RPMI7951 (cell line): ENCODE measurements around the gene AHNAK2.

DNA sequence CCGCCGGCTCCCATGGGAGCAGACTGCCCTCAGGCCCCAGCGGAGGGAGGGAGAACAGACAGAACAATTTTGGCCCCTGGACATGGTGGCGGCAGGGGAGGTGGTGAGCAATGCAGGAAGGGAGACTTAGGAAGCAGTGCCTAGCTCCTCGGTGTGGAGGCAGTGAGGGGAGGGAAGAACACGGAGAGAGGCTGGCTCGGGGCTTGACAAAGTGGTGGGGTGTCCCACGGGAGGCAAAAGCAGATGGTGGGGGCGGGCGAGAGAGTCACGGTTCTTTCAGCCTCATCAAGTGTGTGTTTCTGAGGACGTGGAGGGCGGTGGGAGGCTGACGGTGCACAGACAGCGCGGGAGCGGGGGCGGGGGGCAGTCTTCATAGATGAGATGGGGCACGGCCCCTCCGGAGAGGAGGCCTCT is 33.1 kb upstream of the INF2 start:
- RAMPAGE, long total RNA = no peak

DNA sequence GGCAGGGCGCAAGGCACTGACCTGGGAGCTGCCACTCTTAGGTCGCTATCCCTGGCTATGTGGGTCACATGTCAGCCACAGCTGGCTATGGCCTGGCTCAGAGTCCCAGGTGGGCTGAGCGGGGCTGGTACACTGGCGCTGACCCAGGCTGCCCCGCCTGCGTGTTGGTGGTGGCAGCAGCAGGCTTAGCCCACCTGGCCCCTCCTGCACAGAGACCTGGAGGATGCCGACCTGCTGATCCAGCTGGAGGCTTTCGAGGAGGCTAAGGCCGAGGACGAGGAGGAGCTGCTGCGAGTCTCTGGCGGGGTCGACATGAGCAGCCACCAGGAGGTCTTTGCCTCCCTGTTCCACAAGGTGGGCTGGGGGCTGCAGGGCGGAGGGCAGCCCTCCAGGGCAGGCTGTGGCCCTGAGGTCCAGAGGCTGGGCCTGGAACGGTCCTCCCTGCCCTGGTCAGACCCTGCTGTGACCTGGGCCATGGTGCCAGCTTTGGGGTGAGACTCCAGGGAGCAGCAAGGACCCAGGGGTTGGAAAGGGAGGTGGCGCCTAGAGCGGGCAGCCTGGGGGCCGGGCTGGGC is 16.5 kb downstream of the INF2 start:
- RAMPAGE, long total RNA = no peak

DNA sequence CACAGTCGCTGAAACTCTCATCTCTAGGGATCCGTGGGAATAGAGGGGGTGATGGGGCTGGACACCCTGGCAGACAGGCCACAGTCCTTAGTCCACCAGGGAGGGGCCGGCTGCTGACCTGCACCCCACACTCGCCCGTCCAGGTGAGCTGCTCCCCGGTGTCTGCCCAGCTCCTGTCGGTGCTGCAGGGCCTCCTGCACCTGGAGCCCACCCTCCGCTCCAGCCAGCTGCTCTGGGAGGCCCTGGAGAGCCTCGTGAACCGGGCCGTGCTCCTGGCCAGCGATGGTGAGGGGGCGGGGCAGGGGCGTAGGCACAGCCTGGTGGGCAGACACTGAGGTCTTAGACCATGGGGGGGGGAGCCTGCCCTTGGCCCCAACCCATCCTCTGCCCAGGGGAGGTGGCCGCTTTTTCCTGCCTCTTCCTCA is 17.2 kb upstream of the ADSS1 start:
- RAMPAGE, long total RNA = no peak

GRCh38 chr14:104714194-104714589 is 9.8 kb upstream of the ADSS1 start:
- RAMPAGE, long total RNA = no peak

GRCh38 chr14:104723520-104723868 is 535 bp upstream of the ADSS1 start:
- RAMPAGE, long total RNA = no peak

DNA sequence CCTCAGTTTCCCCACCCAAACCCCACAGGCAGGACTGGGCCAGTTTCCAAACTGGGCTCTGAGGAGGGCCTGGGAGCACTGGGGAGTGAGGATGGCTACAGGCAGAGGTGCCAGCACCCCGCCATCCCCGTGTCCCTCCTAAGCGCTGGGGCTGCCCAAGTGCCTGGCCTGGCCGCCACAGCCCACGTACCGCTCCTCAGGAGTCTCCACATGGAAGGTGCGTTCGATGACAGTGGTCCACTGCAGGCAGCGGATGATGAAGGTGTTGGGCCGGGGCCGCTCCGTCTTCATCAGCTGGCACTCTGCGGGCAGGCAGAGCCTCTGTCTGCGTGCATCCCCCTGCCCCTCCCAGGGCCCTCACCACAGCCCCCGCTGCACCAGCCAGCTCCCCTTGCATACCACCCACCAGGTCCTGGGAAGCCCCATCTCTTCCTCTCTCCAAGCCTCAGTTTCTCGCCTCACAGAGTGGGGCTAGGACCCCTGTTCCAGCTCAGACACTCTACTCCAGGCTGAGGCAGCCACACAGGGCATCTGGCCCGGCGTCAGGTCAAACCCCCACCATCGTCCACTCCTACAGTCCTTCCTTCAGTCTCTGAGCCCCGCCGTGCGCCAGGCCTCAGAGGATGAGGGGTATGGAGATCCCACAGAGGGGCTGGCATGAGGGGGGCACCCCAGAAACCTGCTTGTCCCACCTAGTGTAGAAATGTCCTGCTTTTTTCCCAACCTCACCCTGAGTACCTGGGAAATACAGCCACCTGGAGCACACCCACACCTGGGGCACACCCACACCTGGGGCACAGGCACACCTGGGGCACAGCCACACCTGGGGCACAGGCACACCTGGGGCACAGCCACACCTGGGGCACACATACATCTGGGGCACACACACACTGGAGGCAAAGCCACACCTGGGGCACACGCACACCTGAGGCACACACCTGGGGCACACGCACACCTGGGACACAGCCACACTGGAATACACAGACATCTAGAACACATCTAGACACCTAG is 18.8 kb downstream of the AKT1 start:
- RAMPAGE, long total RNA = no peak

DNA sequence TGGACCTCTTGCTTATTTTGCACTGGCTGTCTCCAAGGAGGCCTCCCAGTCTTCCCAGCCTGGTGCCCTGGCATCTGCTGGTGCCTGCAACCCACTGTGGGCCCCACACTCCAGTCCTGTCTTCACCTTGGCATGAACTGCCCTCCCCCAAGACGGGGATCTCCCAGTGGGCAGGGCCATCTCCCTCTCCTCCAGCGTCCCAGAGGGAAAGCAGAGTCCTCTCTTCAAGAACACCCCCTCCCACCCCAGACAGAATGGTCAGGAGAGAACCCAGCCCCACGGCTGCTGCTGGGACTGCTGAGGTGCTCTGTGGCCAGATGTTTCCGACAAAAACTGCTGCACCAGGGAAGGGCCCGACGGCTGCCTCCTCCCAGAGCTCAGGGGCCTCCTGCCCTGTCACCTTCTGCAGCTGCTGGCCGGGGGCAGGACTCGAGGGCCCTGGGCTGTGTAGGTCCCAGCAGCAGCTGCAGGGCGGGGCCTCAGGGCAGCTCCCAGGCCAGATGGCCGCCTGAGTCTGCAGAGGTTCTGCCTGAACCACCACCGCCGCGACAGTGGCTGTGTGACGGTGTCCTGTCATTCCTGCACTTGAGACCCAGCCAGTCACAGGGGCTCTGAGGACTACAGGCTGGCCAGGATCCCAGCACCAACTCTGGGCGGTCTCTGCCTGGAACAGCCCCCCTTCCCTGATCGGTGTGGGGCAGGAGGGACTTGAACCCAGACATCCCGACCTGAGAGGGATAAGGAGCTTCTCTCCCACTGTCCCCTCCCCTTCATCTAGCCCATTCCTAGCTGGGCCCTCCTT is 2.0 kb upstream of the AKT1 start:
- RAMPAGE, long total RNA = no peak

DNA sequence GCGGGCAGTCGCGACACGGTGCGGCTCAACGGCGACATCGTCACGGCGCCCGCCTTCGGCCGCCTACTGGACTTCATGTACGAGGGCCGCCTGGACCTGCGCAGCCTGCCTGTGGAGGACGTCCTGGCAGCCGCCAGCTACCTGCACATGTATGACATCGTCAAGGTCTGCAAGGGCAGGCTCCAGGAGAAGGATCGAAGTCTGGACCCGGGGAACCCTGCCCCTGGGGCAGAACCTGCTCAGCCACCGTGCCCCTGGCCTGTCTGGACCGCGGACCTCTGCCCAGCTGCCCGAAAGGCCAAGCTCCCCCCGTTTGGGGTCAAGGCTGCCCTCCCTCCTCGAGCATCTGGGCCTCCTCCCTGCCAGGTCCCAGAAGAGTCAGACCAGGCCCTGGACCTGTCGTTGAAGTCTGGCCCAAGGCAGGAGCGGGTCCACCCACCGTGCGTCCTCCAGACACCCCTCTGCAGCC is 502 bp downstream of the ZBTB42 start:
- RAMPAGE, long total RNA = no peak

- RAMPAGE, long total RNA = no peak
These were observed 7.9 kb upstream of the CEP170B start for GRCh38 chr14:104857021-104857639.

DNA sequence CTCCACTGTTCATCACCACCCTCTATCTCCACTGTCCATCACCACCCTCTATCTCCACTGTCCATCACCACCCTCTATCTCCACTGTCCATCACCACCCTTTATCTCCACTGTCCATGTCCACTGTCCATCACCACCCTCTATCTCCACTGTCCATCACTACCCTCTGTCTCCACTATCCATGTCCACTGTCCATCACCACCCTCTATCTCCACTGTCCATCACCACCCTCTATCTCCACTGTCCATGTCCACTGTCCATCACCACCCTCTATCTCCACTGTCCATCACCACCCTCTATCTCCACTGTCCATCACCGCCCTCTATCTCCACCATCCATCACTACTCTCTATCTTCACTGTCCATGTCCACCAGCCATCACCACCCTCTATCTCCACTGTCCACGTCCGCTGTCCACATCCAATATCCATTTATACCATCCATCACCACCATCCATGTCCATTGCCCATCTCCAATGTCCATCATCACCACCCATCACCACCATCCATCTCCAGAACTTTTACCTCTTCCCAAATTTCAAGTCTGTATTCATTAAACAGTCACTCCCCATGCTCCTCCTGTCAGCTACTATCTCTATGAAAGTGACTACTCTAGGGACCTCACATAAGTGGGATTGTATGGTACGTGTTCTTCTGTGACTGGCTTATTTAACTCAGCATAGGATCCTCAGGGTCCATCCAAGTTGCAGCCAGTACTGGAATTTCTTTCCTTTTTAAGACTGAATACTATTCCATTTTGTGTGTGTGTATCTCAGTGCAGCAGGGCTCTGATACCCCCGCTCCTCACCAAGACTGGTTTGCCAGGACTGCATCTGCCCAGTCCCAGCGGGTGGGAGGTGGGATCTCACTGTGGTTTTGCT is 2.8 kb upstream of the CEP170B start:
- RAMPAGE, long total RNA = no peak

- RAMPAGE, long total RNA = no peak
These were observed at the start of gene AHNAK2 for GRCh38 chr14:104977720-104978917. Gene AHNAK2, minus strand, starts transcription at chr14:104978374.

DNA sequence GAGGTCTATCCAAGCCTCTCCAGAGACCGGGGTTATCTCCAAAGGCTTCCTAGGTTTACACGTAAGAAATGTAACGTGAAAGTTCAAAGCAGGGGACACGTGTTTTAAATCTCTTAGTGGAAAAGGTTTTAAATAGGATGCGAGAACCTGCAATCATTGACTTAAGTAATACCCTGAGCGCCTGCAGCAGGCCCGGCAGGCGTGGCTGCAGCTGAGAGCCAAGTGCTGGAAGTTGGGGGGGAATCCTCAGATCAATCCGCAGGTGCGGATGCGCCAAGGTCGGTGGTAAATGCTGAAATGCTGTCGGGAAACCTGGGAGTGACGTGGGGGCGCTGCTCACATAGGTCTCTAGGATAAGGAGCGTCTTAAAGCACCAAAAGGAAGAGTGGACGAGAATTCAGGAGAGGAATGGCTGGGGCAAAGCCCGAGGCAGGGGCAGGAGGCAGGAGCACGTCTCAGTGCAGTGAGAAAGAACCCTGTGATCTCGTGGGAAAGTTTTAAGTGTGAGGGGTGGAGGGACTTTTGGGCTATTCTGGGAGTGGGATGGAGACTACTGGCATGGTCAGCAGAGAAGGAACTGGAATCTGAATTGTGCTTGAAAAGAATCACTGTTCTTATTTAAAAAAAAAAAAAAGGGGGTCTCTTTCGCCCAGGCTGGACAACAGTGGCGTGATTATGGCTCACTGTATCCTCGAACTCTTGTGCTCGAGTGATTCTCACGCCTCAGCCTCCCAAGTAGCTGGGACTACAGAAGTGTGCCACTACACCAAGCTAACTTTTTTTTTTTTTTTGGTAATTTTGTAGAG is 898 bp upstream of the CDCA4 start:
- RAMPAGE, long total RNA = no peak

DNA sequence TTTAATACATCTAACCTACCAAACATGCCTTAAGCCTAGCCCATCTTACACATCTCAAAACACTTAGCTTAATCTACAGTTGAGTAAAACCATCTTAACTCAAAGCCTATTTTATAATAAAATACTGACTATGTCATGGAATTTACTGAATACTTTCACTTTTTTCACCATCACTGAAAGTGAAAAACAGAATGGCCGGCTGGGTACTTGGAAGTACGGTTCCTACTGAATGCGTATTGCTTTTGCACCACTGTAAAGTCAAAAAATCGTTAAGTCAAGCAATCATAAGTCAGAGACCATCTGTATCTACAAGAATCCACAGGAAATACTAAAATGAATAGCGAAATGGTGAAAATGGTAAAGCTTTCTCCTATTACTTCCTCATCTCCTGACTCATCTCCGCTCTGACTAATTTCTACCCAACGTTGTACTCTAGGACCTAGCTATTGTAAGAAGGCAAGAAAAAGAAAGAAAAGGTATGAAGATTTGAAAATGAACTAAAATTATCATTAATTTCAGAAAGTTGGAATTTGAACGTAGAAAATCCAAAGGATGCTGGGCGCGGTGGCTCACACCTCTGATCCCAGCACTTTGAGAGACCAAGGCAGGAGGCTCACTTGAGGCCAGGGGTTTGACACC is 5.1 kb upstream of the CDCA4 start:
- RAMPAGE, long total RNA = no peak

DNA sequence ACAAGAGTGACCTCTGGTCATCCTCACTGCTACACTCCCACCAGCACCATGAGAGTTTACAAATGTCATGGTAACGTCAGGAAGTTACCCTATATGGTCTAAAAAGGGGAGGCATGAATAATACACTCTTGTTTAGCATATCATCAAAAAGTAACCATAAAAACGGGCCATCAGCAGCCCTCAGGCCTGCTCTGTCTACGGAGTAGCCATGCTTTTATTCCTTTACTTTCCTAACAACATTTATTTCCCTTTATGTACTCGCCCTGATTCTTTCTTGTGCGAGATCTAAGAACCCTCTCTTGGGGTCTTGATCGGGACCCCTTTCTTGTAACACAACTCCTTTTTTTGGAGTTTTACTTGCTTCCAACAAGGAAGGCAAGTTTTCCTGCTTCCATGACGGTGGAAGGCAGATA is 11.8 kb upstream of the CDCA4 start:
- RAMPAGE, long total RNA = no peak

DNA sequence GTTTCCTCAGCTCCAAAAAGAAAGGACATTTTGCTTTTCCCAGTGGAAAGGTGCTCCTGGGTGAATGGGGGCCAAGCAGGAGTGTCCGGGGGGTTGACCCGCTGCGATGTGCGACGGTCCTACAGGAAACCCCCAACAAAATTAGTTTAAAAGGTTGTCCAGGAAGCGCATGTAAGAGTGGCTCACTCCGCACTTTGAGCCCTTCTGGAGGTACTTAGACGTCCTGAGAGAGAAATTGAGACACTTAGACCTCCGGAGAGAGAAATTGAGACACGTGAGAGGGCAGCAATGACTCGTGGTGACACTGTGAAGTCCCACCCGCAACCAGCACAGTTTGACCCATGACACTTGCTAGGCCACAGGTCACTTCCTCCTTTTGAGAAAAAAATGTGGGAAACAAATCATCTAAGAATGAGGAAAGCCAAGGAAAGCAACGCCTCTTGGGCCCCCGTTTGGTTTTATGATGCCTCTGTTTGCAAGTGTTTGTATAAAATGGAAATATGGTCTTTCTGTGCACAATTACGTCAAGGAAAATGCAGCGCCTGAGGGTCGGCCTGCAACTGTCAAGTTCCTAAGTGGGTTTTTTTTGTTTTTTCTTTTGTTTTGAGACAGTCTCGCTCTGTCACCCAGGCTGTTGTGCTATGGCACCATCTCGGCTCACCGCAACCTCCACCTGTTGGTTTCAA is 13.5 kb upstream of the CDCA4 start:
- RAMPAGE, long total RNA = no peak

- RAMPAGE, long total RNA = no peak
These were observed 17.8 kb upstream of the CDCA4 start for GRCh38 chr14:105038565-105039230.

DNA sequence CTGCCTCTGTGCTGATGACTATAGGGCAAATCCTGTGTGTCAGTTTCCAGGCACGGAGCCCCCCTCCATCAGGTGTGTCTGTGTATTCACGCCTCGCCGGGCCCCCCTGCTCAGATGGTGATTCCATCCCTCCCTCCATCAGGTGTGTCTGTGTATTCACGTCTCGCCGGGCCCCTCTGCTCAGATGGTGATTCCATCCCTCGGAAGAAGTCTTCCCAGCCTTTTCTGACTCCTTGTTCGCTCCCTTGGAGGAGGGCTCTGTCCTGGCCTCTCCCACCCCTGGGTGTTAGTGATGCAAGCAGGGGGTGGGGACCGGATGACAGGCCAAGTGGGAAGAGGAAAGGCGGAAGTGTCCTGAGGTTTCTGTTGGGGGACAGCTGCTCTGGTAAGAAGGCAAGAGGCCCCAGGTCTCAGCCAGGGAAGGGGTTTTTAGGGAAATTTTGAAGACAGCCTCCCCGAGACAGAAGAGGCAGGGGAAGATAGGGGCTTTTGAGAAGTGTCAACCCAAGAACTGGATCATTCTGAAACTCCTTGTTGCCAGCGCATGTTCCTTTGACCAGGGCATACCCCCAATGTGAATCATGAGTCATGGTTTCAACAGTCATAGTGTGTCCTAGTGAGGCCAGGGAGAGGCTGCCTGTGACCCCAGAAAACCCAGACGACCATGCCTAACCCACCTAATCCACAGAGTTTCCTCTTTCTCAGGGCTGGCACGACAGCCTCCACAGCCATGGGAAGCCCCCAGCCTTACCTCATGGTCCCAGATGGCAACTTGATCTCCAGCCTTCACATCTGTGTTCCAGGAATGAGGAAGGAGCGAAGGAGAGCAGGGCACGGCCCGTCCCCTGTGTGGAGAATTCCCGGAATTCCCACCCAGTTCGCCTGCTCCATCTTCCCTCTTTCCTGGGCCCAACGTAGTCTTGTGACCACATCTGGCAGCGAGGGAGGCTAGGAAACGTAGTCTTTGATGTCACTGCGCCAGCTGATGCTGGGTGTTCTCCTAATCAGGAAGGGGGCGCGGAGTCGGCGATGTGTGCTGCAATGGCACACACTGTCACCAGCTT is 4.8 kb upstream of the GPR132 start:
- RAMPAGE, long total RNA = no peak

GRCh38 chr14:105088145-105088760 is 23.0 kb upstream of the GPR132 start:
- RAMPAGE, long total RNA = no peak

GRCh38 chr14:105175989-105176518 is 5.1 kb downstream of the NUDT14 start:
- RAMPAGE, long total RNA = no peak

DNA sequence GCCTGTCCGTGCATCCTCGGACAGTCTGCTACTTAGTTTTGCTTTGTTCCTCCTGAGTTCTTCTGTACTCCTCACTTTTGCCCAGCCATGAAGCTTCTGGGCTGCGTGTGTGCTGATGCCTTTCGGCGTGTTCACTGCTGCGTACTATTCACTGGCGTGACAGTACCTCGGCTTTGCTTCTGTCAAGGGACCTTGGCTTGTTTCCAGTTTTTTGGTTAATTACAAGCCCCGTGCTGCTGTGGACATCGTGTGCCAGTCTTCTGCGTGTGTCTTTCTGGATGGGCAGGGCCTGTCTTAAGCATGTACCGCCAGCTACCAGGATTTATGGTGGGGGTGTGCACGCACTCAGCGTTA is 2.5 kb downstream of the PACS2 start:
- RAMPAGE, long total RNA = no peak